ENCODE measurements around a stretch of chr21.

DNA sequence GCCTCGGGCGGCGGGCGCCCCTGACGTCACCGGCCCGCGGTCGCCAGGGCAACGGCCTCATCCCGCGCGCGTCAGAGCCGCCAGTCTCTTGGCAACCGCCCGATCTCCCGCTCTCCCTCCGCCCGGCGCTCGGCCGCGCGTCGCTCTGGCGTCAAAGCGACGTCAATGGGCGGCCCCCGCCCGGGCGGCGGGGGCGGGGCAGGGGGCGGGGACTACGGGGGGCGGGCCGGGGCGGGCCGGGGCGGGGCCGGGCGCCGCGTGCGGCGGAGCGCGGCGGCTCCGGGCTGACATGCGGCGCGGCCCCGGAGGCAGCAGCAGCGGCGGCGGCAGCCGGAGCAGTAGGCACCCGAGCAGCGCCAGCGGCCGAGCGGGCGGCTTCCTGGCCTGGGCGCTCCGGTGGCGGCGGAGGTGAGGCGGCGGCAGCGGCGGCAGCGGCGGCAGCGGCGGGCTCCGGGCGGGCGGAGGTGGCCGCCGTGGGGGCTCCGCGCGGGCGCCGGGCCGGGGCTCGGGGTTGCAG, 4410.5 kb upstream of the TPTE start:
- PRO-cap, 4 experiments: peak in 2 of 4 experiments; most common plus-strand start position 287 of the sequence (in 2)
- RAMPAGE, long total RNA, 2 experiments: no peak in any of the 2 experiments
- RRBS: no CpG with 5 or more reads among the region's 90 CpGs

GRCh38 chr21:8758761-8759520, 1762.4 kb upstream of the TPTE start:
- PRO-cap, 4 experiments: no peak in any of the 4 experiments
- RAMPAGE, long total RNA, 2 experiments: no peak in any of the 2 experiments
- RRBS: no CpG with 5 or more reads among the region's 33 CpGs

- PRO-cap, 4 experiments: no peak in any of the 4 experiments
- RAMPAGE, long total RNA, 2 experiments: no peak in any of the 2 experiments
- RRBS: 80% methylated on average over 3 of the region's 21 CpGs
Measured at GRCh38 chr21:8990068-8991044, 1531.0 kb upstream of the TPTE start.

- PRO-cap, 4 experiments: no peak in any of the 4 experiments
- RAMPAGE, long total RNA, 2 experiments: no peak in any of the 2 experiments
- RRBS: no CpG with 5 or more reads among the region's 7 CpGs
Measured at GRCh38 chr21:8992923-8993799, 1528.2 kb upstream of the TPTE start.

GRCh38 chr21:8997873-8998540, 1523.4 kb upstream of the TPTE start:
- PRO-cap, 4 experiments: no peak in any of the 4 experiments
- RAMPAGE, long total RNA, 2 experiments: no peak in any of the 2 experiments
- RRBS: no CpG with 5 or more reads among the region's 2 CpGs

GRCh38 chr21:9721980-9722393, 799.4 kb upstream of the TPTE start:
- PRO-cap, 4 experiments: peak in 2 of 4 experiments; most common plus-strand start chr21:9722117 (in 2)
- RAMPAGE, long total RNA, 2 experiments: no peak in any of the 2 experiments
- RRBS: no CpG with 5 or more reads among the region's 5 CpGs

- PRO-cap, 4 experiments: no peak in any of the 4 experiments
- RAMPAGE, long total RNA, 2 experiments: no peak in any of the 2 experiments
- RRBS: no CpG with 5 or more reads among the region's 41 CpGs
Measured at GRCh38 chr21:9837680-9838246, 683.6 kb upstream of the TPTE start.

DNA sequence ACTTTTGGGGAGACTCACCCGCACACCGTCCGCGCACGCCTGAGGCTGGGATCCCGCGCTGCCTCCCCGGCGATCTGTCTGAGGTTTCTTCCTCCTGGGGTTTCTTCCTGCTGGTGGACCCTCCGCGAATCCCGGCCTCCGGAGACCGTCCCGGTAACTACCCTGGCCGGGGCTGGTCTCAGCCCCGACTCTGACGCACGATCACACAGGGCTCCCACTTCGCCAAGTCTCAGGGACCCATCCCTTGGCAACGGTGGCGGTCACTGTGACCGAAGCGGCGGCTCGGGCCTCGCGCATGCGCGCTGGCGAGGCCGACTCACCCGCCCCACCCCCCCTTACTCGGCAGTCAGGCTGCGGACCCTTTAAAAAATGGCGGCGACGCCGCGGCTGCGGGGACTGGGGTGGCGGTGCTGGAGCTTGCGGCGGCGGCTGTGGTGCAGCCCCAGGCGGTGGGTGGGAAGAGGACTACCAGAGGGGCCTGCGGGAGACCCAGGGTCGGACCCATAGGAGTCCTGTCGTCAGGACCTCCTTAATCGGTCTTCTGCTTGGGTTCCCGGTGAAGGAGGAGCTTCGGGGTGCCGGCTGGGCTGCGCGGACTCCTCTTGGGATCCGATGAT, 402.1 kb upstream of the TPTE start:
- PRO-cap, 4 experiments: no peak in any of the 4 experiments
- RAMPAGE, long total RNA, 2 experiments: no peak in any of the 2 experiments
- RRBS: no CpG with 5 or more reads among the region's 56 CpGs

DNA sequence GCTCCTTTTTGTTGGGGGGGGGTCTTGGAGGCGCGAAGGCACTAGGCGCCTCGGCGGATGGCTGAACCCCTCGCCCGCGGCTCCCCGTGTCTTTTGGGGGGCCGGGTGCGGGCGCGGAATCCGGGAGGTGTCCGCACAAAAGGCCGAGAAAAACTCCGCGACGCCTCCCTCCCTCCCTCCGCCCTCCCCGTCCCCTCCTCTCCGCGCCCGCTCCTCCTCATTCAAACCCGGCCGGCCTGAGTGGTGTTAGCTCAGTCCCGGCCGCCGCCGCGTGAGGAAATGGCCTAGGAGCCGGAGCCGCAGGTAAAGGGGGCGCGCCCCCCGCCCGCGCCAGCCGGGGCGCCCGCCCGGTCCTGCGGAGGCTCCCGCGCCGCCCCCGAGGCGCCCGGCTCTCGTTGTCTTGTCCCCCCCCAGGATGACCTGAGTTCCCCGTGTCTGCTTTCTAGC, 382 bp downstream of the TPTE start:
- PRO-cap, 4 experiments: peak in 1 of 4 experiments; most common plus-strand start position 248 of the sequence (in 1)
- RAMPAGE, long total RNA, 2 experiments: no peak in any of the 2 experiments
- RRBS: no CpG with 5 or more reads among the region's 51 CpGs

- PRO-cap, 4 experiments: no peak in any of the 4 experiments
- RAMPAGE, long total RNA, 2 experiments: start-site peak on the minus strand in 1 of 2 experiments, at chr21:14500636-14500721 at its widest, 5 reads per replicate
- RRBS: no CpG with 5 or more reads among the region's 7 CpGs
Measured at GRCh38 chr21:14500200-14501586, 45.4 kb downstream of the SAMSN1 start.

DNA sequence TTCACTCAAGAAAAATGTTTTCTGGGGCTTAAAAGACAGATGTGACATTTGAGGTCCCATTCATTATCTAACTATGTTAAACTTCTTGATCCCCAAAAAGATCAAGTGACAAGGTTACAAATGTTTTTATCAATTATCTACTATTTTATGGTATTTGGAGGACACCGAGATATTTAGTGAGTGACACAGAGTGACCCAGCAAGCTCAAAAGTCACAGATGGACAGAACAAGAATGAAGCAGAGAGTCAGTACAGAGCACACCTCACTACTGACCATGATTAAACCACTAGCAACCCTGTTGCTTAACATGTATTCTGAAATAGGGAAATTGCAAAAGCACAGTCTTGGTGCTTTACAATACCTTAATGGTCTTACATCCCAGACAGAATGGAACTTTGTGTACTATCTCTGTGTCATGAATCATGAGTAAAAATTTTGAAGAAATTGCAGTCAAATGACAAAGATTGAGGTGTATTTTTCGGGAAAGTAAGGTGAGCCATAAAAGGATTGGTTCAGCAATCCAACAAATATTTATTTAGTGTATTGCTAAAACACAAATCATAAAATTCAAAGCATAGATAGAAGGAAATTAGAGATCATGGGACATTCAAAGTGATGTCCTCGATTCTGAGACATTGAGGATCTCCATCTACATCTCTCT, 2.6 kb upstream of the SAMSN1 start:
- PRO-cap, 4 experiments: no peak in any of the 4 experiments
- RAMPAGE, long total RNA, 2 experiments: no peak in any of the 2 experiments
- RRBS: no CpG with 5 or more reads among the region's 3 CpGs

GRCh38 chr21:14602720-14603022, 56.6 kb upstream of the SAMSN1 start:
- PRO-cap, 4 experiments: no peak in any of the 4 experiments
- RAMPAGE, long total RNA, 2 experiments: no peak in any of the 2 experiments
- RRBS: no CpG with 5 or more reads among the region's 1 CpG

DNA sequence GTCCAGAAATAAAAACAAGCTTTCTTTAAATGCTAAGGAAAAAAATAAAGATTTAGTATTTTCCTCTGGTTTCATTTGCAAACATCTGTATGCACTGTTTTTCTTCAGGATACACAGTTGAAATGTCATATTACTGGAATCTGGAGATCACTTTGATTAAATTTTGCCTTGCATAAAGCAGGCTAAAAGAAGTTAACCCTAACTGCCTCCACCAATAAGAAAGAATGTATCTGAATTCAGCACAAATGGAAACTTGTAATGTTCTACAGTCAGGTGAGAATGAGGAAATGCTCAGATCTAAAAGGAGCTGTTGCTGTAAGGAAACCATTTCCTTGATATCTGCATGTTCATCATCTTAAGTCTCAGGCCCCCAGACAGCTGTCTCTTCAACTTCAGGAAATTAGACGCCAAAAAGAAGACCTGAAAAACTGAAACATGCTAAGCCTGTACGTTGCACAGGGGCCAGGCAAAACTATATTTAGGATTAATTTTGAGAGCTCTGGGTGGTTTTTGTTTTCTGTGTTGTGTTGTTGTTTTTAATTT, 130.0 kb upstream of the SAMSN1 start:
- PRO-cap, 4 experiments: no peak in any of the 4 experiments
- RAMPAGE, long total RNA, 2 experiments: no peak in any of the 2 experiments
- RRBS: no CpG with 5 or more reads among the region's 2 CpGs

DNA sequence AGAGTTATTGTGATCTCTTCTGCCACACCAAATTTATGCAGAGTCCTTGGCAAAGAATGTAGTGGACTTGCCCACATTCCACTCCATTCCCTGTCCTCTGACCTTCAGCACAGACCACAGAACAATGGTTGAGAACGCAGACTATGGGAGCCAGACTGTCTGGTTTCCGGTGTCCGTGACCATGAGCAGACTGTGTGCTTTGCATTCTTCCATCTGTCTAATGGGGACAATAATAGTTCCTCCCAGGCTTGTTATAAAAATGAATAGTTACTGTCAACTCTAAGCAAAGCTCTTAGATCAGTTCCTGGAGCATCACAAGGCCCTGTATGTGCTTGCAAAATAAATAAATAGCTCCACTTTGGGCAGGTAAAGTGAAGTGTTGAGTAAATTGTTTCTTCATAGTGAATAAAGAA, 140.7 kb upstream of the SAMSN1 start:
- PRO-cap, 4 experiments: no peak in any of the 4 experiments
- RAMPAGE, long total RNA, 2 experiments: no peak in any of the 2 experiments
- RRBS: no CpG with 5 or more reads among the region's 3 CpGs

DNA sequence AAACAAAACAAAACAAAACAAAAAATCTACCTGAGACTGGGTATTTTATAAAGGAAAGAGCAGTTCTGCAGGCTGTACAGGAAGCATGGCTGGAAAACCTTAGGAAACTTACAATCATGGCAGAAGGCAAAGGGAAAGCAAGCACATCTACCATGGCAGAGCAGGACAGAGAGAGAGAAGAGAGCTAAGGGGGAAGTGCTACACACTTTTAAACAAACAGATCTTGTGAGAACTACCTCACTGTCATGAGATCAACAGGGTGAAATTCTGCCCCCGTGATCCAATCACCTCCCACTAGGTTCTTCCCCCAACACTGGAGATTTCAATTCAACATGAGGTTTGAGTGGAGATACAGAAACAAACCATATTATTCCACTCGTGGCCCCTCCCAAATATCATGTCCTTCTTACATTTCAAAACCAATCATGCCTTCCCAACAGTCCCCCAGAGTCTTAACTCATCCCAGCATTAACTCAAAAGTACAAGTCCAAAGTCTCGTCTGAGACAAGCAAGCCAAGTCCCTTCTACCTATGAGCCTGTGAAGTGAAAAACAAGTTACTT, 198.4 kb upstream of the SAMSN1 start:
- PRO-cap, 4 experiments: no peak in any of the 4 experiments
- RAMPAGE, long total RNA, 2 experiments: no peak in any of the 2 experiments
- RRBS: no CpG with 5 or more reads among the region's 3 CpGs

DNA sequence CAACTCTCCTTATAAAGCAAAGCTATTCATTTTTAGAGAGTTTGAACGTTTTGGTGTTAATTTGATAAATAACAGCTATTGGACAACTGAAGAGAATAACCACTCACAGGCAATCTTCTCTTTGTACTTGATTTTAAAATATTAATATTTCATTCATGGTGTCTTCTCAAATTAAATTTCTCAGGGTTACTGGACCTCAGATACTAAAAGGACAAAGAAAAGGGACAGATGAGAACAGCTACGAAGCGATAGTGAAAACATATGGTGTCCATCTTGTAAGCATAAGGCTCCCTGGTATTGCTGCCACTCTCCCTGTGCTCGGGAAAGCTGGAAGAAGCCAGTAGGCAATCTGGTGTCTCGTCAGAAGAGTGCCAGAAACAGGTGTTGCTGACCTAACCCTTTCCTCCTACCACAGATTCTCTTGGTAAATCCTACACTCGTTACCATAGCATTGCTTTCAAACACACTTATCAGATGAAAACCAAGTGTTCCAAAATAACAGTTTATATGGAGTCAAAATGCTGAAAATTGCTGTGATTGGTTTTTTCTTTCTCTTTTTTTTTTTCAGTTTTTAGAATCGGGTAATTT, 146.4 kb downstream of the NRIP1 start:
- PRO-cap, 4 experiments: no peak in any of the 4 experiments
- RAMPAGE, long total RNA, 2 experiments: no peak in any of the 2 experiments
- RRBS: no CpG with 5 or more reads among the region's 7 CpGs

GRCh38 chr21:14963280-14963809, 101.5 kb downstream of the NRIP1 start:
- PRO-cap, 4 experiments: no peak in any of the 4 experiments
- RAMPAGE, long total RNA, 2 experiments: no peak in any of the 2 experiments
- RRBS: no CpG with 5 or more reads among the region's 2 CpGs

GRCh38 chr21:14977470-14978245, 87.1 kb downstream of the NRIP1 start:
- PRO-cap, 4 experiments: no peak in any of the 4 experiments
- RAMPAGE, long total RNA, 2 experiments: no peak in any of the 2 experiments
- RRBS: no CpG with 5 or more reads among the region's 6 CpGs

DNA sequence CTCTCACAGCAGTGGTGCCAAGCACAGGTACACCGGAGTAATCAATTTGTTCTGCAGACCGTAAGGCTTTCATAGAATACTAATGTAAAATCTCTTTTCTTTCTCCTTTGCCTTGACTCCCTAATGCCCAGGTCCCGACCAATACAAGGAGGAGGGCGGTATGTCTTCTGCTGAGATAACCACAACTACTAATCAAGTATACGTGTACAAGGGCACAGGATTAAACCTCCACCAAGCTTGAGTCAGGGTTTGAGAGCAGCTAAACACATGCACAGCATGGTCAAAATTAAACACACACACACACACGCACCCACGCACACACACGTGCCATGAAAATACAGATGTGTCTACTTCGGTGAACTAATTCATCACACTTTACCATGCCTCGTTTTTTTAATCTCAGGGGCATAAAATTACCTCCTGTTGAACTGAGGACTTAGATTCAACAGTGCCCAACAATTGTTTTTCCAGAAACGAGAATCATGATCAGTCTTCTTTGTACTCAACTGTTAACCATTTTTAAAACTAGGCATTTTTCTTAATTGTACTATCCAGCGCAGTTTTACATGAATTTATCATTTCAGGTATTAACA, 62.5 kb downstream of the NRIP1 start:
- PRO-cap, 4 experiments: no peak in any of the 4 experiments
- RAMPAGE, long total RNA, 2 experiments: no peak in any of the 2 experiments
- RRBS: no CpG with 5 or more reads among the region's 12 CpGs

- PRO-cap, 4 experiments: no peak in any of the 4 experiments
- RAMPAGE, long total RNA, 2 experiments: no peak in any of the 2 experiments
- RRBS: no CpG with 5 or more reads among the region's 7 CpGs
Measured at GRCh38 chr21:15050943-15051457, 13.8 kb downstream of the NRIP1 start.